Neural crest cell (in vitro differentiated cells): ENCODE results near the genes IRX4 and ADAMTS16.

DNA sequence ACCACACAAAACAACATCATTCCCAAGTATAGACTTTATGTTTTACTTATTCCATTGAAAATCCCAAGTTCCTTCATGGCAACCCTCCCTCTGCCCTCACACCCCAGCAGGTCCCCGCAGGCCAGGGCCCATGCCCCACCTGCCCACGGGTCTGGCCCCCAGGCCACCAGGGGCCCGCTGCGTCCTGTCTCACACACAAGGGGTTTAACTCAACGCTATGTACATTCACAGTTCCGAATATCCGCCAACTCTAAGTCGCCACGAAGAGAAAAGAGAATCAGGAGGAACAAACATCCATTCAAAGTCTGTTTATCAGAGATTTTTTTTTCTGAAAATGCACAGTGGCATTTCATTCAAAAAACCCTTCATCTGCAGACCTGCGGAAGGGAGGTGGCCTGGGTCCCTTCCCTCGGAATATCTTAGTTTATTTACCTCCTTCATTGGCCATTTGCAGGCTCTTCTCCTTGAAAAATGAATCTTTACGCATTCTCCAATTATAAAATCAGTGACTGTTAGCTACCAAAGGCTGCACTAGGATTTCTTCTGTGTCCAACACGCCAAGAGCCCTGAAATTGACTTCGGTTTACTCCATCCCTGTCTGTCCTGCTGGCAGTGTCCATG is 16.3 kb upstream of the SLC6A3 start:
- PRO-cap: no peak

DNA sequence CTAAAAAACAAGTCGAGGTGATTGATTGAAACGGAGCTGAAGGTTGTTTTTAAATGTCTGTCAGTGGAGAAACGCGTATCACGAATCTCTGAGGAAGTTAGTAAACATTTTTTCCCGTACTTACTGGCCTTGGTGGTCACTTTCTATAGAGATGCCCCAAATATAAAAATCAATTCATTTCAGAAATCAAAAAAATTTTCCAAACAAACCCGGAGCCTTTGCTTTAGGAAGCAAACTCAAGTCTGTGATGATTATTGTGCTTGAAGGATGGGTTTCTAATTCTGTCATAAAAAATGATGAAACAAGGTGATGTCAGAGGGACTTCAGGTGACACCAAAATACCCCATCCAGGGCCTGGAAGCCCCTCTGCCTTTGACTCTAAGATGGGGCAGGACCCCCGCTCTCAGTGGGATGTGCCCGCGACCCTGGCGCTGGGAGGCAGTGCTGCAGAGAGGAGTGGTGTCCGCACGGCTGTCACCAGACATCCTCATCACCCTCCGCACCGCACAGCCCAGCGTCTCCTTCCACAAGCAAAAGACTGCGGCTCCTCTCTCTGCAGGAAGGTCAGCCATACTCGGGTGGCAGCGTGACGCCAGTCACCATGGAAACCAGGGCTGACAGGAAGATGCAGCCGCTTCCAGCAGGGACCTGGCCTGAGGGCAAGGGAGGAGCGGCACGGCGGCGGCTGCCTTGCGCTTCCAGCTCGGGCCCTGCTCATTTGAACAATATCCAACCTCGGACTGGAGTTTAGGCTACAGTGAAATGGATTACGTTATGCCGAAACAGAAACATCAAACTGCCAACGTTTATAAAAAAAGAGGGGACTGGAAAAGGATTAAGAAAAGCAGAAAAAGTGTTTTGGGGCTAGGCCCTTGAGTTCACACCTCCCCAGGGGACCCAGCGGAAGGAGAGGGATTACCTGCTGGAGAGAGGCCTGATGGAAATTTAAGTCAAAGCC is 17.1 kb upstream of the SLC6A3 start:
- PRO-cap: no peak

GRCh38 chr5:1473704-1474153 is 28.5 kb upstream of the SLC6A3 start:
- PRO-cap: no peak

- PRO-cap: no peak
Measured at GRCh38 chr5:1489846-1490802, 33.6 kb downstream of the LPCAT1 start.

DNA sequence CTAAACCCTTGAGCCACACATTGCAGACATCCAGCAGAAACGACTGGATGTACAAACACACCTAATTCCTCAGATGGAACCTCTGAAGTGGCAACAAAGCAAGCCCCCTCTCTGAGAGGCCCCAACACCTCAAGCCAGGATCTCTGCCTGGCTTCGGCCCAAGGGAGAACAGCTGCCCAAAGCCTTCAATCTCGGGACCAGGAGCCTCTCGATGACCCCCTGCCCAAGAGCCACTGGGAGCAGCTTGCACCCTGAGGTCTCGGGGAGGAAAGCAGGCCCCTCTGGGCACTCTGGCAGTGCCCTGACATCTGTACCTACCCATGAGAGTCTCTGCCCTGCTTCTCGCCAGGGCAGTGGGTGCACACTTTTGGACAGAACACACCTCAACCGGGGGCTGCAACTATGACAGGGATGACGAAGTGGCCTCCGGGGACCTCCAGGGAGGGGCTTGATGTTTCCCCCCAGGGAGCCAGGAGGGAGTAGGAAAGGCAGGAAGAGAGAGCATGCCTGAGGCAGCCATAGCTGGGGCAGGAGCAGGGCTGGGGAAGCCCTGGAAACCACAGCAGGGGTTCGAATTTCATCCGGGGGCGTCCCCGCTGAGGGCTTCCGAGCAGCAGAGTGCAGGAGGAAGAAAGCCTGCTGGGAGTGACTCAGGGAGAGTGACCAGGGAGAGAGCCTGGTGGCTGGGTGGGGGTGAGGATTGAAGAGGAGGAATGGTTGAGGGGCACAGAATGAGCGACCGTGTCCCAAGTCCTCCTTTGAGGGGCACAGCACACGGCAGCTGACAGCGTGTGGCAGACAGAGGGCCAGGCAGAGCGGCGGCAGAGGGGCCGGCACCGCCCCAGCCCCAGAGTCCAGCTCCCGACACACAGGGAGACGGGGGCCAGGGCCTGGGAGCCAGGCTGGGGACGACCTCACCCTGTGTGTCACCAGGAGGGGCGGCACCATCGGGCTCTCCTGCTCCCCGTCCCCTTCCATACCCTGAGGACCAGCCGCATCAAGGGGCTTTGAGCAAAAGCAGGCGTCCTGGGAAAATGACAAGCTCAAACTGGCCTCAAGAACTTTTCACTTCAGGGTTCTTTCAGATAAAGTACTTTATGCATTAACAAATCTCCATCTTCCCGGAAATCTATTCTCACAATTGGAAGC is 1.8 kb downstream of the LPCAT1 start:
- PRO-cap: no peak

DNA sequence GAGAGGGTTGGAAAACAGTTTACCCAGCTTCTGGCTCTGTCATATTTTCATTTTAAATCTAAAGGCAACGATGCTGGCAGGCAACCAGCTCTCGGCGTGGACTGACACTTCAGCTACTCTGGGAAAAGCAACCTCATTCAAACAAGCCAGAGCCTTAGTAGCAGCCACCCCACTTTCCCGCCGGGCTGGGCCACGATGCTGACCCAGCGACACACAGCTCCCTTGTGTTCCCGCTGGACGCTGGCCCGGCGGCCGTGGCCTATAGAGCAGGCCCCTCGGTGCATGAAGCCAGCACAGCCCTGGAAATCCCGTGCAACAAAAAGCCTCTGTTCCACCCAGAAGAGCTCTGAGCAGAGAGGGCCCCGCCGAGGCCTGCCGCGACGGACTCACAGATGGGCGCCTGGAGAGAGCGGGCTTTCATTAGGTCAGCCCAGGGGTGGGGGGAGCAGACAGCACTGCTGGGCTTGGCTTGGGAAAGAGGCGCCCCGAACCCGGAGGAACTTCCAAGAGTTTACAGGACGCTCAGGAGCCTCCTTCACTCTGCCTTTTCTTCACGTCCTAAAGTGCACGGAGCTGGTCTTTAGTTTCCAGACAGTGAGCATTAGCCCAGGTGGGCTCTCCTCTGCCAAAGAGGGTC is 29.1 kb upstream of the LPCAT1 start:
- PRO-cap: bidirectional peak, plus-strand start at position 383 of the sequence, minus-strand start at position 224 of the sequence; unidirectional peak, minus-strand start at position 565 of the sequence

- PRO-cap: no peak
Measured at GRCh38 chr5:1570656-1571440, 47.1 kb upstream of the LPCAT1 start.

- PRO-cap: unidirectional peak, plus-strand start at chr5:1709819; unidirectional peak, minus-strand start at chr5:1710162
Measured at GRCh38 chr5:1709557-1710344, 89.9 kb downstream of the MRPL36 start.

- PRO-cap: no peak
Measured at GRCh38 chr5:1841032-1841761, 40.0 kb downstream of the NDUFS6 start.

- PRO-cap: no peak
Measured at GRCh38 chr5:1881019-1881706, 1.6 kb downstream of the IRX4 start.

DNA sequence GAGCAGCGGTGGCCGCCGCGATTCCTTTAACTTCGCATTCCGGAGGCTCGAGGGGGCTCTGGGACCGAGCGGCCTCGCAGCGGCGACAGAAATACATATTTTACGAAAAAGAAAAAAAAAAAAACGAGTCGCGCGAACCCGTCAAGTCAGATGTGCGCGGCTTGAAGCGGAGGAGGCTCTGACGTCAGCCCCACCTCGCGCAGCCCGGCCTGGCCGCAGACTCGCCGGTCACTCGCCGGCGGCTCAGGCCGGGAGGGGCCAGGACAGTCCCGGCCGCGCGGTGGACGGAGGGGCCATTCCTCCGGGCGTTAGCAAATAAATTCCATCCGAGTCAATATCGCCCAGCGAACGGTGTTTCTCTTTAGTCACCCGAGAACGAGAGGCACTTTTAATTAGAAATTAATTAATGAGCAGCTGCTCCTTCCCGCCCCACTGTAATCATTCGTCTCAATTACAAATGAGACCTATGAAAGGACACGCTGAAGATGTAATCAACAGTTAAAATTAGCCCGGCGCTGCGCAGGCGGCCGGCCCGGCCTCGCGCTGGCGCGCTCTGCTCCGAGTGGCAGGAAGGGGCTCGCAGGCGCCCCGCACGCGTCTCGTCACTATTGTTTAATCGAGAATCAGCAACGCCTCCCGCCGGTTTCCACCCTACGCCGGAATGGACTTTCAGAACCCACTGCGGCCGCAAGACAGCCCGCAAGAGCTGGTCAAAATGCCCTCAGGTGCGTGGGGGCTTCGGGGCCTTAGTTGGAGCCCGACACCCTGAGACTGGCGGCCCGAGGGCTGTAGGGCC is at the start of gene IRX4:
IRX4 (minus strand) TSS at position 104 of the 796 bp plus-strand sequence.
- PRO-cap: no peak

DNA sequence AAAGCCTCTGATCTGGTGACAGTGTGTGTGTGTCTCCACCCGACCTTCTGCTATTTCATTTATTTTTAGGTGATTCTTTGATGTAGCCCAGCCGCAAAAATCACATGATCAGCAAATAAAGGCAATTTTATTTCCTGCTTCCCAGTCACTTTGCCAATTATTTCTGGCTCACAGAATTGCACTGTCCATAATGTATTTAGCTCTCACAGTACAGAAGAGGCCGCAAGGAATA is 383.9 kb upstream of the IRX4 start:
- PRO-cap: no peak

DNA sequence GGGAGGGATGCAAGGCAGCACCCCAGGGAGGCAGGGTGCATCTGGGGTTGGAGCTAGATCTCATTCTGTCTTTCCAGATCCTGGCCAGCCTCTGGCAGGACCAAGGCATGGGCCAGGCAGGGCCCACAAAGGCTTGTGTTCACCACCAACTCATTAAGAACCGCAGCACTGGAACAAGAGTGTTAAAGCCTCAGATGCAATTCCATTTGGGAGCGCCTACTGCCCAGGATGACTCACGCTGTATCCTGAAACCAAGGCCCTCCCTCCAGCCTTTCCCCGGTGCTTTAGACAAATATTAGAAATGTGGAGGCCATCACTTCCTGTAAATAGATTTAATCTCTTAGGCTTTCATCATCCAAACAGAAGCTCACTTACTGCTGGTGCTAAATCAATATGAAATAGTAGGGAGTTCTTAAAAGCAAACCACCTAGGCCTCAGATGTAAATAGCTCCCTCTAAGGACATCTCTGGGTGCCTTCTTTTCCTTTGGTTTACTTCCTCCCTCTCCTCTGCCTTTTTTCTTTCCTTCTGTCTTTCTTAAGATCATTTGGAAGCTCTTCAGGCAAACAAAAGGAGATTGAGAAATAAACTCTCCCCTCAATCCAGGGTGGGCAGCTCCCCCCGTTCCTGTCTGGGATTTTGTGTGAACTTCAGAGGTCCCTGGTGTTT is 55.9 kb downstream of the IRX2 start:
- PRO-cap: no peak

DNA sequence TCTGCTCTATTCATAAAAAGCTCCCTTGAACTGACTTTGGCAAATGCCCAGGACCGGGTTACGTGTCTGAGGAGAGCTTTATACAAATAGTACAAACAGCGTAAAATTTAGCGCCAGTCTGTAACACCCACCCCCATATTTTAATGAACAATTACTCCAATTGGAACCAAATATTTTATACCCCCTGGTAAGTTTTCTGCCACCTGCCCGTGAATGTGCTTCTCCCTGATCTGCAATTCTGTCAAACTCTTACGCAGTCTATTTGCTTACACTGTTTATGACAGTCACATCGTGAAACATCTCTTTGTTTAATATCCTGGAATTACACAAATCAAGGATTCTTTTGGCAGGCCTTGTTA is 145.5 kb downstream of the IRX1 start:
- PRO-cap: no peak

GRCh38 chr5:5139341-5139976 is 671 bp upstream of the ADAMTS16 start:
- PRO-cap: unidirectional peak, plus-strand start at chr5:5139595

- PRO-cap: bidirectional peak, plus-strand start at chr5:5140238, minus-strand start at chr5:5140108; unidirectional peak, minus-strand start at chr5:5140383
Measured at GRCh38 chr5:5139977-5141018, at the start of gene ADAMTS16. Gene ADAMTS16, plus strand, starts transcription at chr5:5140330.

GRCh38 chr5:5179158-5179448 is 39.0 kb downstream of the ADAMTS16 start:
- PRO-cap: no peak

- PRO-cap: no peak
Measured at GRCh38 chr5:5494412-5494809, 71.9 kb downstream of the ICE1 start.

GRCh38 chr5:5572279-5573289 is 150.1 kb downstream of the ICE1 start:
- PRO-cap: no peak

DNA sequence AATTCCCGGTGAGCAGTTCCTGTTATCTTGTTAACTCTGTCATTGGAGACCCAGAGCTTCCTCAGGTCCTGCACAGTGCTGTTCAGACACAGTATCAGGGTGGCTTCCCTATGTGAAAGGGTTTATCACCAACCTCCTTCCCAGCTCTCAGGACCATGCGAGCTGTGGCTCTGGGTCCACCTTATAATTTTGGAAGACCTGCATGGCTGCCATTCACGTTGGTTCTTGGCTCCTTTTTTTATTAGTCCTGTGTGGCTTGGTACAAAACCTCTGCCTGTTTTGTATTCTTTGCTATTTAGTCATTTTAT is 211.8 kb downstream of the ICE1 start:
- PRO-cap: no peak